GM12891 (cell line): ENCODE measurements around a stretch of chr9.

GRCh38 chr9:121734837-121735732 lies 83.7 kb downstream of the DAB2IP start:
- RRBS, result no CpG with 5 or more reads among the region's 9 CpGs

DNA sequence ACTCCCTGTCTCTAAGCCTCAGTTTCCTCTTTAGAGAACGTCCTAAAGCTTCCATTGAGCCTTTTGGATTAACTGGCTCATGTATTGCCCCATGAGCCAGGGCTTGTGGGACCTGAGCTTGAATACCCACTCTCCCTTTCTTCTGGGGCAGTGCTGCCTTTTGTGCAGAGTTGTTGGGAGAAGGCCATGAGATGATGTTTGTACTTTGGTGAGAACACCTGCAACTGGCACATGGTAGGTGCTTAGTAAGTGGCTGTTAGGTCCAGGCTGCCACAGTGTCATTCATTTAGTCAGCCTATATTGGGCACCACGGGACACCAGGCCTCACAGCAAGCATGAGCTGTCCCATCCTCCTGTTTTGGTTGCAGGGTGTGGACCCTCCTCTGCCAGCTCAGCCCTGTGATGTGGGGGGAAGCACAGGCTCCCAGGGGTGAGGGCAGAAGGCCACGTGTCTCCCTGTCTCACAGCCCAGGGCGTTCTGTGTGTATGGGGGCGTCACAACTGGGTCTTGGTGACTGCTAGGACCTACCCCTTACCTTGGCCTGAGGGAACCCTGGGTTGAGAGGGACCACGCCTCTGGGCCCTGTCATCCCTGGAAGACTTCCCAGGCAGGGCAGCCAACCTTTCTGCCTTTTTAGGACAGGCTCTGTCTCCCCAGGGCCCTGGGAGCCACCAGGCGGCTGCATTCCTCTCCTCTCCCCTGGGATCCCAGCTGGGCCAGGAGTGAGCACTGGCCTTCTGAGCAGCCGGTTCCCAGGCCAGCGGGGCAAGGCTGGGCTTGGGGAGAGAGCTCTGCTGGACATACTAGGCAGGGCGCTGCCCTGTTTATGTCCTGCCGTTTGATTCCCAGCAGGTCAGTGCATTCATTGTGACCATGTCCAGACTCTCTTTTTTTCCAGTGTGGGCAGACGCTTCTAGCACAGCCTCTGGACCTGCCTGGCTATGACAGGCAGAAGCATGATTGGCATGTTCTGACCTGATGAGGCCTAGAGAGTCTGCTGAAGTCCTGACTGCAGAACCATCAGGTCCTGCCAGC lies 97.3 kb downstream of the DAB2IP start:
- RRBS, result no CpG with 5 or more reads among the region's 12 CpGs

- RRBS, result 76% methylated on average over 5 of the region's 18 CpGs
Measured at GRCh38 chr9:121775249-121775940, 124.0 kb downstream of the DAB2IP start.

DNA sequence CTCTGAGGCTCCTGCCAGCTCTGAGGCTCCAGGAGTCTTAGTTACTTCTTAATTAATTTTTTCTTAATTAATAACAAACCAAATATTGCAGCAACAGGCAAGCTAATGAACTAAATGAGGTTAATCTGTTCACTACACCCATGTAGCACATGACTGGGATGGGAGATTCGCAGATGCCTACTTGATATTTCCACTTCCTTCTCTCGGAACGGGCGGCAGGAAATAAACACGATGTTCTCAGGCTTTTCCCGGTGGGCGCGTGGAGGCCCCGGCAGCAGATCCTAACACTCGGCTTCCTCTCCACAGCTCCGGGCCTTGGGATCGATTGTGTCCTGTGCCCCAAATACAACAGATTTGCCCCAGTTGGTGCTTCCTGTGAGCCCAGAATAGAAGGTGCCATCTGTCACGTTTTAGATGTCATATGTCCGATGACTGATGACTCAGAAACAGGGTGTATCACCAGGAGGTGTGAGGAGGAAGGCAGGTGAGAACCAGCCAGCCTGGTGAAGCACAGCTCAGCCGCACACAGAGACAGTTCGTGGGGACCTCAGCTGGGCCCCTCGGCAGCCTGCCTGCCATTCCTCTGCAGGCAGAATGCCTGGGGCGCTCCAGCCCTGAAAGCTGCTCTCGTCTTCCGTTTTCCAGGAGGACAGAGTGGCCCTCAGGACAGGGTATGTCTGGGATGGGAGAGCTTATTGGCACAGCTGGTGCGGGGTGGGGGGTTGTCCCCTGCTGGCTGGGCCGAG lies 170.7 kb downstream of the DAB2IP start:
- RRBS, result no CpG with 5 or more reads among the region's 22 CpGs

DNA sequence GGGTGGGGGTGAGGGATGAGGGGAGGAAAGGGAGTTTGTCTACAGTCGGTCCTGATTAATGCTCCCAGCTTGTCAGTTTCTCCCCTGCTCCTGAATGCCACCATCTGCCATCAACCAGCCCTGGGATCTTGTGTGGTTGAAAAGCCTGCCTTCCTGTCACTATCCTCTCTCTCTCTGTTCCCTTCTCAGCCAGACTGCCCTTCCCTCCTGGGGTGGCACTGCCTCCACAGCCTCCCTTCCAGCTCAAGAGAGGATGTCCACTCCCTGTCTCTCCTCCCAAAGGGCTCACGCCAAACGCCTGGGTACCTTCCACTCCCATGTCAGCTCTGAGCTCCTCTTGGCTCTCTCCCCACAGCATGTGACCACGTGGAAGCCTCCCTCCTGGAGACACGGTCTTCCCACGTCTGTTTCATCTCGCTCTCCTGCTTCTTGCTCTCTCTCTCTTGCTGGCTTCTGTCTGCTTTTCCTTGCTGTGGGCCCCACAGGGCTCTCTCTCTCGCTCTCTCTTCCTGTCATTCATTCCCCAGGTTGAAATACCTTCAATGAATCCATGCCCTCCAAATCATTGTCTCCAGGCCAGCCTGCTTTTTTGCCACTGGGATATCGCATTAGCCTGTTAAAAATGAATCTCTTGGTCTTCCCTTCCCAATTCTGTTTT lies 186.2 kb downstream of the DAB2IP start:
- RRBS, result no CpG with 5 or more reads among the region's 9 CpGs

- RRBS, result no CpG with 5 or more reads among the region's 26 CpGs
Measured at GRCh38 chr9:121852626-121853347, 201.4 kb downstream of the DAB2IP start.

DNA sequence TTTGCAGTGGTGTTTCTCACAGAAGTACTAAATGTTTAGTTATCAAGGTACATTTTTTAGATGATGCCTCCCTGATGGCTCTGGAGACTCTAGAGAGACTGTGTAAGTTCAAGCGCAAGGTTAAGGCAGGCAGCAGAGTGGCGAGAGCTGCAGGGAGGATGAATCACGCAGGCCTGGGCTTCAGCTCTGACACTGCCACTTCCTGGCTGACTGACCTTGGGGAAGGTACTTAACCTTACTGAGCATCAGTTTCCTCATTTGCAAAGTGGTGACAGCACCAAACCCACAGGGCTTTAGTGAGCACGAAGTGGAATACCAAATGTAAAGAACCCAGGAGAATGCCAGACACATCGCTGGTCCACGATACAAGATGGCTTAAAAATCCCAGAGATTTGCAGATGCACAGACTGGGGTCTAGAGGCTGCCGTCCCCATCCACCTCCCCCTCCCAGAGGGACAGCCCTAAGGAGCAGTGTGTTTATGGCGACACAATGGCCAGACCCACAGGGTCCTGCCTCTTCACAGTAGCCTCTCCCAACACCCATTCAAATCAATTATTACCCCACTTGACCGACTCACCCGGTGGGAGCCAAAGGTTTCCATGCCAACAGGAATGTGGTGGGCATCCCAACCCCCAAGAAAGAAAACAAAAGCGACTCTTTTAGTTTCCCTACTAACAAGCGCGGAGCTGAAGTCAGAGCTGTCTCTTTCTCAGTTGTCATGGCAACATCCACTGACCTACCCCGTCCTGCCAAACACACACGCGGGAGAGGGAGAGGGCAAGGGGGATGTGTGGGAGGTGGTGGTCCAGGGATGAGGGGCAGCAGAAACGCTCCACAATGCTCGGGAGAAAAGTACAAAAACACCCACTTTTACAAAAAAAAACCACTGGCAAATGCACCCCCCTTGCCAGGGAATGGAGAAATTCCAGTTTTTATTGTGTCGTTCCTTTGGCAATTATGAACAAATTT lies 209.1 kb downstream of the TTLL11 start:
- RRBS, result no CpG with 5 or more reads among the region's 19 CpGs

- RRBS, result 57% methylated on average over 1 of the region's 23 CpGs
Measured at GRCh38 chr9:122128288-122128932, 31.2 kb downstream of the NDUFA8 start.

DNA sequence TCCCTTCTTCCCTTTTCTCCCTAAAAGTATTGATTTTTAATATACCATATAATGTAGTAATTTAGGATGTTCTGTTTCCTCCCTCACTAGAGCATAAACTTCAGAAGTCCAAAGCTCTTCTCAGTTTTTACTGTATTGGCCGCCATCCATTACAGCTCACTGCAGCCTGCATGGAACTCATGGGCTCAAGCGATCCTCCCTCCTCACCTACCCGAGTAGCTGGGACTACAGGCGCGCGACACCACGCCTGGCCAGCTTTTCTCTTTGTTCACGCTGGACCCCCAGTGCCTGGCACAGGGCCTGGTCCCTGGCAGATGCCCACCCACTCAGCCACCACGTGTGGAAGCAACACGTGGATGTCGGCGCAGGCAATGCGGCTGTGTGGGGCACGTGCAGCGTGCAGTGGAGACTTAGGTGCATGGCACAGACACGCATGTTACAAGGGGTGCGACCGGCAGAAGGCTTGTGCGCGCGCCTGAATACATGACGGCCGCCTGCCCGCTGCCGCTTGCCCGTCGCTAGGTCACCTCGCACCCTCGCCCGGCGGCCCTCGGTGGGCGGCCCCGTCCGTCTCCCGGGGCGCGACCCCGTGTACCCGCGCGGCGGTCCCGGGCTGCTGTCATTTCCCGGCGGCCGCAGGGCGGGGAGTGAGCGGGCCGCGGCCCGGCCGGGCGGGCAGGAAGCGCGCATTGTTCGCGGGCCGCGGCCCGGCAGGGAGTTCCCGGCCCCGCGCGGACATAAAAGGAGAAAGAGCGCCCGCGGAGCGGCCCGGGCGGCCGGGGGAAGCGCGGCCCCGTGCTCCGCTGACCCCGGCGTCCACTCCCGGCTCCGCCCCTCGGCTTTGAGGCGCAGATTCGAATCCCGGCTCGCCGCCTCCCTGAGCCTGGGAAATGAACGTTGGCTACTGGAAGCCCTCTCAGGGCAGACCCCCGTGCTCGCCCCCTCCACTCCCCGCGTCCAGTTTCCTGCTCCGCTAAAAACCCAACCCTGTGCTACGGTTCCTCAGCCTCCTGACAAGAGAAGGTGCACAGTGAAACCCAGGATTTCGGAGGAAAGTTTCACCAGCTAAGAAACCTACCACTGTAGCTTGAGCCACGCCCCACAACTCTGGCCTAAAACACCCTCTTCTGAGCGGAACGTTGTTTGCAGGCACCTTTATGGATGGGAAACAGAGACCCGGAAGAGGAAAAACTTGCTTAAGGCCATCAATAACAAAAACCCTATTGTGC lies 24.0 kb upstream of the PTGS1 start:
- RRBS, result 2% methylated on average over 35 of the region's 98 CpGs

GRCh38 chr9:122848758-122849526 lies 20.6 kb upstream of the PDCL start:
- RRBS, result no CpG with 5 or more reads among the region's 2 CpGs

DNA sequence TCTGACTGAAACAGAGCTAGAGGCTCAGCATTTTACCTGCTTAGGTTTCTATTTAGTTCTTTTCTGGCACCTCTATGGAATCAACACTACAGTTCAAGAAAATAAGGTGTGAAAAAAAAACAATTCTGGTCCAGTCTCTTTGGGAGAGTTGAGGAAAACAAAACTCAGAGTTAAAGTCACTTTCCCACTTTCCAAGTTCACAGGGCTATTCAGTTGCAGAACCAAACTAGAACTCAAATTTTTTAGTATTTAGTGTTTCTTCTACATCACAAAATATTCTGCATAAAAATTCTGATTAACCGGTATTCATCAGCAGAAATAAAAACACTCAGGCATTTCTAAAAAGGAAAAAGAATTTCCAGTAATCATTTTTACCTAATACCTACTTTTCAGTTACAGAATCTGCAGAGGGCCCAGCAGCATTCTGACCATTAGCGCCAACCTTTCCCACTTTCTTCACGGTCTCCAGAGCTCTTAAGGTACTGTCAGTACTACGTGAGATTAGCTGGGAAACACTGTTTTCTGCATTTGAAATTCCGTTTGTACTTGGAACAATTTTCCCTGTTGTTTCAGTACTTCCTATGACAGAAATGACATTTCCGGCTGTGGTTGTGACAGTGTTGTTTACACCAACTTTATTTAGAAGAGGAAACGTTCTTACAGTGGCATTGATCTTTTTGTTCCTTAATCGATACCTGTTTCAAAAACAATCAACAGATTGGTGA lies 36.7 kb upstream of the PDCL start:
- RRBS, result no CpG with 5 or more reads among the region's 8 CpGs

GRCh38 chr9:122903396-122903694 lies 1.8 kb downstream of the RC3H2 start:
- RRBS, result no CpG with 5 or more reads among the region's 3 CpGs

- RRBS, result no CpG with 5 or more reads among the region's 4 CpGs
Measured at GRCh38 chr9:122903695-122903902, 1.6 kb downstream of the RC3H2 start.

GRCh38 chr9:122949692-122950660 lies 9.2 kb downstream of the RABGAP1 start:
- RRBS, result no CpG with 5 or more reads among the region's 4 CpGs

GRCh38 chr9:122974966-122975864 lies 34.4 kb downstream of the RABGAP1 start:
- RRBS, result no CpG with 5 or more reads among the region's 6 CpGs

- RRBS, result no CpG with 5 or more reads among the region's 4 CpGs
Measured at GRCh38 chr9:123043090-123043887, 9.8 kb downstream of the GPR21 start.

DNA sequence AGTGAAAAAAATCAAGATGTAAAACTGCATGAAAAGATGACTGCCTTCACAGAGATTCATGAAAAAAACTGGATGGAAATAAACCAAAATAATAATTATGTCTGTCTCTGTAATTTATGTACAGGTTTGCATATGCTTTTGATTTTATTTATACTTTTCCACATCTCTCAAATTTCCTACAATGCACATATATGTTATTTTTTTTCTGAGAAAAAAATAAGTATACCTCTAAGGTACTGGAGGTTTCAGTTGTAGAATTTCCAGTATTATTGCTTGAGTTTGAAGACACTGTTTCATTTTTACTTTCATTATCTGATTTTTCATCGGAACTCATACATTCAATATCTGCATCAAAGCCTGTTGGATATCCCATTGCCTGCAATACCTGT lies 105.8 kb downstream of the GPR21 start:
- RRBS, result no CpG with 5 or more reads among the region's 1 CpG

DNA sequence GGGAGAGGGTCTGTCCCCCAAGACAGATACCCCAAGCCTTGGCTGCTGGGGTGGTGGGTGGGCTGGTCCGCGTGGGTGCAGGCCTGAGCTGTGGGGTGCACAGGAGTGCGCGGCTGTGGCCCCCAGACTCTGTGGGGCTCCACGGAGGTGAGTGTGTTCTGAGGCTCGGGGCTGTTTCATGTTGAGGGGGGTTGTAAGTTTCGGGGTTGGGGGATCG lies 296 bp downstream of the CRB2 start:
- RRBS, result no CpG with 5 or more reads among the region's 8 CpGs

DNA sequence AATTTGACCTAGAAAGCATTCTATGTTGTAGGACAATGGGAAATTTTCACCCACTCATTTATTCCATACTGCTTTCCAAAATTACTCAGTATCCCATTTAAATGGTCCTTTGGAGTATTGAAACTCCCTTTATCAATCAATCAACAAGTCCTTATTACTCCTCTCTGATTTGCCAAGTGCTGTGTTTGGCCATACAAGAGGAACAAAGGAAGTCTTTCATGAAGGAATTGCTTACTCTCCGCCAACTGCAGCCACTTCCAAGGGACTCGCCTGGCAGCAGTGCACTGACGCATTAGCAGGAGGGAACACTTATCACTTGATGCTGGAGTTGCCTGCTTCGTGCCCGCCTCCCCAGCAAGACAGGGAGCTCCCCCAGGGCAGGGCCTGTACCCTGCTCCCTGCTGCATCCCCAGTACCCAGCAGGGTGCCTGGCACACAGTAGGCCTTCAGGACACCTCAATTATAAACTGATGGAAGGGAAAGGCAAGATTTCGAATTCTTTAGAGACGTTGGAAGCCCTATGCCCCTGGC lies 97.8 kb downstream of the CRB2 start:
- RRBS, result no CpG with 5 or more reads among the region's 7 CpGs

- RRBS, result no CpG with 5 or more reads among the region's 8 CpGs
Measured at GRCh38 chr9:123495069-123495843, 139.3 kb downstream of the CRB2 start.